ENCODE measurements around a stretch of chr4.

DNA sequence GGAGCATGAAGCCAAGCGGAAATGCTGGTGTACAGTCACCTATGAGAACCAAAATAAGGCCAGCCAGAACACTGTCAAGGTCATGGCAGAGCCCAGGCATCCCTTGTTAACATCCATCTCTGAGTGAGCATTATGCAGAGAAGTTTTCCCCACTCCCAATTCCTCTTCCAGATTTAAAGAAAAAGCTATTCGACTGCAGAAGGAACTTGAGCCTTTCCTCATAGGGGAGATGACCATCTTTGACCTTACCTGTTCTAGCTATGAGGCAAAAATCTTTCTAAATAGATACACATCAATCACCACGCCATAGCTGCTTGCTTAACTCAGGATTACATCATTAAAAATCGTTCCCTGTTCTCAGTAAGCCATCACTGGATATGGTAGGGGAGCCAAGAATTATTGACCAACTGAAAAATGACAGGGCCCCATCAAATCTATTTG lies 75.8 kb upstream of the NOCT start:
- RRBS, result no CpG with 5 or more reads among the region's 4 CpGs

DNA sequence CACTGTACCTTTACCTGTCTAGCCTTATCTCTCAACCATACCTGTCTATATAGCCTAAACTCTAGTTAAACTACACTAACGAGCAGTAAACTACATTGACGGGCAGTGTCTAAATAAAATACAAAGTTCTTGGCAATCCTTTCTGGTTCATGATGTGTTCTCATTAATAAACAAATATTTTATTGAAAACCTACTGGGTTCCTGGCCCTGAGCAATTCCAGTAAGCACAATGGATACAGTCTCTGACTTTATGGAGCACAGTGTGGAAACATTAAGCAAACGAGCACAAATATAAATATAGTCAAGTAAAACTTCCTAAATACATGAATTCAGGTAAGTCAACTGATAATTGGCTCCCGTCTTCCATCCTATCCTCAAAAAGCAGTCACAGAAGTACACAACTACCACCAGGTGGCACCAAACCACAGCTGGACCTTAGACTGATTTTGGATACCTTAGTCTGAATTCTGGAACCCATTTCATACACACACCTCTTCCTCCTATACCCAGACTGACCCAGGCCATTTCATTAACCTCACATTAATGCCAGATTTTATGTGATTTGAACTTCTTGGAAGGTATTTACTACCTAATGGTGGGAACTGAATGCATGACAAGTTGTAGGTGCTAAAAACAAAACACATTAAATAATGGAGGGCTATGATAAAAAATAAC lies 77.7 kb downstream of the ELF2 start:
- RRBS, result no CpG with 5 or more reads among the region's 4 CpGs

DNA sequence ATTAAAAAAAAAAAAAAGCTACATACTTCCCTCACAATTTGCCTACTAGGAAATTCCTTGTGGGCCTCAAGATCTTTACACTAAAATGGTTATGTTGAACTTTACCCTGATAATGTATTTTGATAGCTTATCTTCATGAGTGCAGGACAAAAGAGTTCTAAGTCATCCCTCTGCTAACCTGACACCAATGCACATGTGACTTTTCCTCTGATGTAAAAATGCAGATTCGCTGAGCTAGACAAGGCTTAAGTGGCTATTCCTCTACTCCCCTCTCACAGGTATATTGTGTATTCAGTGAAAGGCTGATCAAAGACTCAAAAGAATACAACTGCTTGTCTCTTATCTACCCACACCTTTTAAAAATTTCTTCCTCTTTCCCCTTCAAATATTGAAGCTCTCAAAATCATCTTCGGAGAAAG lies 22.4 kb downstream of the ELF2 start:
- RRBS, result no CpG with 5 or more reads among the region's 2 CpGs

DNA sequence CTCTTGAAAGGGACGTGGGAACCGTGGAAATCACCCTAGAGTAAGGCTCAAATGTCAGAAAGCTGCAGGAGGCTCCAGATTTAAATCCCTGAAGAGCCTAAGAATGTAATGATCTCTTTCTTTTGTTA lies 1.6 kb upstream of the ELF2 start:
- RRBS, result no CpG with 5 or more reads among the region's 2 CpGs

- RRBS, result no CpG with 5 or more reads among the region's 14 CpGs
These were observed 53.5 kb upstream of the RAB33B start for GRCh38 chr4:139400033-139401273.

- RRBS, result no CpG with 5 or more reads among the region's 11 CpGs
These were observed 751 bp downstream of the RAB33B start for GRCh38 chr4:139454626-139455117.

DNA sequence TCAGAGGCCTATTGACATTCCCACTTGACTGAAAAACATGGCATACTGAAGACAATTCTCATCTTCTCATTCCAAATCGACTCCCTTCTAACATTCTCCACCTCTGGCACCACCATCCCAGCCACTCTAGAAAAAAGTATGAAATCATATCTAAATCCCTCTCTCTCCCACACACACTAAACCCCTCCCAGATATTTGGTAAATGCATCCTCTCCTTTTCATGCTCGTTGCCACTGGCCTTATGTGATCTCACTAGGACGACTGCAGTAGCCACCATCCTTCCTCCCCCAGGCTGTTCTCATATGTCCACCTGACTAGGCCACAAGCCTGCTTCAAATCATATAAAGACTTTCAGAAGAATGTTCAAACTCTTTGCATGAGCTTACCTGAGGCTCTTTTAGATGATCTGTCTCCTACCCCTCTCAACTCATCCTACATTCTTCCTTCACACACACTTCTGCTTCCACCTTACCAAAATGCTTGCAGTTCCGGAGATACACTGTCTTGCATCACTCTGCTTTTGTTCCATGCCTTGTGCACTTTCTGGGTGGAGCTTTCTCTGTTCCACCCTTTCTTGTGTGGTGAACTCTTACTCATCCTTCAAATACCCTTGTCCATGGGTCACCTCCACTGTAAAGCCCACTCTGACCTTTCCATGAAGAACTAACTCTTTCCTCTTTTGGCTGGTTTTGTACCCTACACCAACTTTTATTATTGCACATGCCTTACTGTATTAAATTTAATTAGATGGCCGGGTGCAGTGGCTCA lies 18.6 kb upstream of the MGST2 start:
- RRBS, result no CpG with 5 or more reads among the region's 5 CpGs

DNA sequence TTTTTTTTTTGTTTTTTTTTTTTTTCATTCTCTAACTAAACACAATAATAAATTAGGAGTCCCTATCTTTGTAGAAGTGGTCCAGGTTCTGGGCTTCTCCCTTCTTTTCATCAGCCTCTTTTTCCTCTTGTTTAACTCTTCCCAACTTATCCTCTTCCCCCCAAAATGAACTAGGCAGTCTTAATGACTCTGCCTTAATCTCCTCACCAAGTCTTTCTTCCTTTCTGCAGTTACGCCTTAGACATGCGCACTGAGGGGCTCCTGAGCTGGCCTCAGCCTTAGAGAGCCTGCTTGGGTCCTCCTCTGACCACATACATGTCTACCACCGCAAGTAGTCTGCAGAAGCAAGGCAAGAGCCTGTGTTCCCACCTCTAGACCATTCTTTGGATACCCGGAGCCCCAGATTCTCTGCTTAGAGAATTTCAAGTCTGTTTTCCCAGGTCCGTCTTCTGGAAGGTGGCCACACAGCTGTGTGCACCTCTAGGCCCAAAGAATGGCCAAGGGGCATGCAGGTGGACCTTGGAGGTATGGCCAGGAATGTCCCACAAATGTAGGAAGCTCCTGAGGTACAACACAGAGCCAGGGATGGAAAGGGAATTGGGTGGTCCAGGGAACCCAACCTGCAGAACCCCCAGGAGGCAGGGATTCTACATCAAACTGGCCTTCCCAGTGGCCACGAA lies 200.0 kb downstream of the MGST2 start:
- RRBS, result no CpG with 5 or more reads among the region's 6 CpGs

DNA sequence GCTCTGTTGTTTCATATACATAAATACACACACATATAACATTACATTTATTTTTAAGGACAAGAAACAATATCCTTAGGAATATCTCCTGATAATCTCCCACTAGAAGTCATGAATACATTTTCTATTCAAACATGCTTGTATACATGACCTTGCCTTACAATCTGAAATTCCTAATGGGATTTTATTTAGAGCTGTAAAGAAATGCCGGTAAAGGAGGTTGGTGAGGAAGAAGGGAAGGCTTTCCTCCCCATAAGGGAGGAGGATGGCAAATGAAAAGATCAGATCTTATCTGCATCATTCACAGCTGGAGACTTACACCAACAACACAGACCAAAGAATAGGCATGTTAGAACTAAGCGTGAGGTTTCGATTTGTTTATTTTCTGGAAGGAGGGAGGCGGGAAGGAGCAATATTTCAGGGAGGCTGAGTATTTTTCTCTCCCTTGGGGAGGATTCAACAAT lies 235.8 kb downstream of the MGST2 start:
- RRBS, result no CpG with 5 or more reads among the region's 4 CpGs

DNA sequence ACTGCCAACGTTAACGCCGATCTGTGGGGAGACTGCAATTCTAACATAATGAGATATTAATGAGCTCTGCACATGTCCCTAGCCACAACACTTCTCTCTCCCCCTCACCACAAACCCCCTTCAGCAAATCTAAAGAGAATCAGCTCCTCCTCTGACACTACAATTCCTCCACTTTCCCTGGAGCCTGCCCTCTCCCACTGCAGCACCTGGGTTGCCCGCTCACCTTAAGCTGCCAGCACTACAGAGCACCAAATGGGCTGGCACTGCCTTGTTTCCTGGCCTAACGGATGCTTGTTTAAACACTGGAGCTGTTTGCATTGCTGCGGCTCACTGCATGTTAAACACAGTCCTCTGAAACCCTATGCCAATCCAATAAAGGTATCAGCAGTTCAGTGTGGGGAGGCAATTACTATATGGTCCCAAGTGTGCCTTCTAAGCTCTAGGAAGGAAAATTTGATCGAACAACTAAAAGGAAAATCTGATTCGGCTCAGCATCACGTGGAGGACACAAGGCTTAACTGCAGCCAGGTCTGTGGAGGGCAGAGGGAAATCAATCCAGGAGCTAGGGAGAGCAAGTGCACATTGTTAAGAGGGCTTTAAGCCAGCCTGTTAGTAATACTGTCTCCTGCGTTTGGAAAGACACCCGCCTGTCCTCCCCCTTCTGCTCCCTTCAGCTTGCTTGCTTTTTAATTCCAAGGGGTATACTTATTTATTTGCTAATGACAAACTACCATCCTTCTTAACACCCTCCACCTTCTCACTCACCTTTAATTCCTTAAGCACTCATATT lies 232.3 kb downstream of the MAML3 start:
- RRBS, result no CpG with 5 or more reads among the region's 11 CpGs

DNA sequence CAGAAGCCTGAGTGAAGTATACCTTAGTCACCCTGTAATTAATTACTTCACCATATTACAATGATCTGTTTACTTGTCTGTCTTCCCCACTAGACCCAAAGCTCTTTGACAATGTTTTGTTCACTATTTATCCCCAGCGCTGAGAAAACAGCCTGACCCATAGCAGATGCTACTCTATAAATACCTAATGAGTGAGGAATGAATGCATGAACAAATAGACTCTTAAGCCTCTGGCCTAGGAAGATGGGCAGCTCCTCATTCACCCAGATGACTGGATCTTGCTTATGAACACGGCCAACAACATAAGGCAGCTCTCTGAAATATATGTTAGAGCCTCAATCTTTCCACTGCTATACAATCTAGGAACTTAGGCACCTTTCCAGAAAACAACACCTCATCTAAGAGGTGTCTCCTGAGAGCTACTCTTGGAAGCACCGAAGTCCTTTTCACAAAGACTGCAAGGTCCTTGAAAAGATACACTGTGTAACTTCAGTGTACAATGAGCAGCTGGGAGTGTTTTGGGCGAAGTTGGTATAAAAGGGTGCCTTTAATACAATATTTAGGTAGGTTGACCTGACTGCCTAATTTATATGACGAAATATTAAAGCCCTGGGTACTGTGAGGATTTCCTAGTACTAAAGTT lies 134.6 kb downstream of the MAML3 start:
- RRBS, result no CpG with 5 or more reads among the region's 5 CpGs

- RRBS, result no CpG with 5 or more reads among the region's 6 CpGs
These were observed 64.3 kb upstream of the UCP1 start for GRCh38 chr4:140632906-140633605.

GRCh38 chr4:140659123-140659825 lies 90.5 kb upstream of the UCP1 start:
- RRBS, result no CpG with 5 or more reads among the region's 6 CpGs

- RRBS, result no CpG with 5 or more reads among the region's 1 CpG
These were observed 93.8 kb upstream of the TBC1D9 start for GRCh38 chr4:140850027-140850337.

GRCh38 chr4:140866398-140867612 lies 110.6 kb upstream of the TBC1D9 start:
- RRBS, result no CpG with 5 or more reads among the region's 11 CpGs

GRCh38 chr4:141231135-141231755 lies 10.6 kb downstream of the ZNF330 start:
- RRBS, result no CpG with 5 or more reads among the region's 7 CpGs

DNA sequence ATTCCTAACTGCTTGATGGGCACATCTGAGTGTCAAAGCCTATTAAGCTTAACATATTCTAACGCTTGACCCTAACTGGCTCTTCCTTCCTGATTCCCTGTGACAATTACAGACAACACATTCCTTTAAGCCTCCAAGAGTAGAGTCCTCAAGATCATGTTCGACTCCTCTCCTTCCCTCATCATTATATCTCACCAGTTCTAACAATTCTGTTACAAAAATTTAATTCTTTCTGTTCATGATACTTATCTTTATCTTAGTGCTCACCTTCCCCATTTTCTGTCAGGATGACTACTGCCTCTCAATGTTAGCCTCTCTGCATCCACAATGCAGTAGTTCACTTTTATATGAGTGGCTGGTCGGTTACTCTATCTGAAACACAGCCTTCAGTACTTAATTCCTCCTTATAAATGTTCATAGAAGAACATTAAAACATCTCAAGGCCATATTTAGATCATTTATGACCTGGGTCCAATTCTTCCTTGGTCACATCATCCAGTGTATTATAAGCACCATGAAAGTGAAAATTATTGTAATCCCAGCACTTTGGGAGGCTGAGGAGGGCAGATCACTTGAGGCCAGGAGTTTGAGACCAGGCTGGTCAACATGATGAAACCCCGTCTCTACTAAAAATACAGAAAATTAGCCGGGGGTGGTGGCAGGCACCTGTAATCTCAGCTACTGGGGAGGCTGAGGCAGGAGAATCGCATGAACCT lies 560.1 kb downstream of the IL15 start:
- RRBS, result no CpG with 5 or more reads among the region's 6 CpGs

DNA sequence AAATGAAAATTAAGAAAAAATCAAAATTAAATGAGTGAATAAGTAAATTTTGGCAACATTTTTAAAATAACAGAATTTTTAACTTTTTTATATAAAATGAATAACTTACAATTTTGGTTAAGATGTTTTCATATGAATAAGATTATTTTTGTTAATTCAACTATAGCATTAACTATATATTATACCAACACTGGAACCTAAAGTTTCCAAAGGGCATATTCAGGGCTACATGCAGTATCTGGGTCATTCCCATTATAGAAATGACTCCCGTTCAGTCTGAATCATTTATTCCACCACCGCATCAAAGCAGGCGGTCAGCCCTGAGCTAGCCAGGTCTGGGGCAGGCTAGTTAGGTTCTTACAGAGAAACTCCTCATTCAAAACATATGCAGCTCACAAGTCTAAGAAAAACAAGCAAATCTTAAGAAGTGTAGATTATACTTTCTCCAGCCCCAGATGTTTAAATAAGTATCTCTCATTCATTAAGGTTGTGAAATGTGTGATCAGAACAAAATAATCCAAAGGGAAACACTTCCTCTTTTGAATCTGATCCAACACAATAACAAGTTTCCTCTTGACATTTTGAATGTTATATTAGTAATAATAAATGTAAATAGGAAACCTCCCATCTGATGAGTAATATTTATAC lies 442.0 kb downstream of the INPP4B start:
- RRBS, result no CpG with 5 or more reads among the region's 3 CpGs

DNA sequence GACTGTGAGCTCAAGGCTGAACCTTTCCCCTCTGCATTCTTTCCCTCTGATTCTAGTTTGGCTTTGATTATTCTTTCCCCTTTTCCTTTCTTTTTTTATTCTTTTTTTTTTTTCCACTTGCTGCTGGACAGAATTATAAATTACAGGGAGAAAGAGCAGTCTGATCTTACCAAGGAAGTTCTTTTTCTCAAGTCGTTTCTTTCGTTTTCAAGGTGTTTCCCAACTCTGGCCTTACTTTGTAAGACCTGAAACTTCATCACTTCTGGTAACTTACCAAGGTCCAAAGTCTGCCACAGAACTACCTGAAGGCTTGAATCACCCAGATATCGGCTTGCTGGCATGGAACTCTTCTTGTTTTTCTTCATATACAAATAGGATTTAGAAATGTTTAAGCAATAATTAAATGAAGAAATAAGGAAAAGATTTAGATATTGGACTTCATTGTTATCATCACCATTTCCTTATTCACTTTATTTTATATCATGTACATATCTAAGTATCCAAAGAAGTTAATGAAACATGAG lies 278.0 kb downstream of the INPP4B start:
- RRBS, result no CpG with 5 or more reads among the region's 3 CpGs

DNA sequence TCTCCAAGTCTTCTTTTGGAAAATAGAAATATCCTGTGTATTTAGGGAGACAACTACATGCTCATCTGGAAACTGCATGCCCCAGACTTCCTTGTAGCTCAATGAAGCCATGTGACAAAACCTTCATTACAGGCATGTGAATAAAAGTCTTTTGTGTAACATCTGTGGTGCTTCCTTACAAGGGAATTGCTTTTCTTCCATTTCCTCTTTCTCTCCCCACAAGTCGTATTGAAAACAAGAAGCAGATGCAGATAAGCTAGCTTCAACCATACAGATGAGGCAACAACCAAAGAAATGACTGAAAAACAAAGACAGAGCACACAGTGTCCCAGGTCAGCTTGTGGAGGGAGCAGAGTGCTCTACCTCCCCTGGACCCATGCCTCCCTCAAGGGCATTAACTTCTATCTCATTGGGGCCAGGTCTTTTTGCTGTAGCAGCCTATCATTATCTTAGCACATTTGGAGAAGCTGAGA lies 115.8 kb upstream of the INPP4B start:
- RRBS, result no CpG with 5 or more reads among the region's 1 CpG